Esophagus squamous epithelium (tissue), 4 donors: ENCODE measurements around a stretch of chr10.

DNA sequence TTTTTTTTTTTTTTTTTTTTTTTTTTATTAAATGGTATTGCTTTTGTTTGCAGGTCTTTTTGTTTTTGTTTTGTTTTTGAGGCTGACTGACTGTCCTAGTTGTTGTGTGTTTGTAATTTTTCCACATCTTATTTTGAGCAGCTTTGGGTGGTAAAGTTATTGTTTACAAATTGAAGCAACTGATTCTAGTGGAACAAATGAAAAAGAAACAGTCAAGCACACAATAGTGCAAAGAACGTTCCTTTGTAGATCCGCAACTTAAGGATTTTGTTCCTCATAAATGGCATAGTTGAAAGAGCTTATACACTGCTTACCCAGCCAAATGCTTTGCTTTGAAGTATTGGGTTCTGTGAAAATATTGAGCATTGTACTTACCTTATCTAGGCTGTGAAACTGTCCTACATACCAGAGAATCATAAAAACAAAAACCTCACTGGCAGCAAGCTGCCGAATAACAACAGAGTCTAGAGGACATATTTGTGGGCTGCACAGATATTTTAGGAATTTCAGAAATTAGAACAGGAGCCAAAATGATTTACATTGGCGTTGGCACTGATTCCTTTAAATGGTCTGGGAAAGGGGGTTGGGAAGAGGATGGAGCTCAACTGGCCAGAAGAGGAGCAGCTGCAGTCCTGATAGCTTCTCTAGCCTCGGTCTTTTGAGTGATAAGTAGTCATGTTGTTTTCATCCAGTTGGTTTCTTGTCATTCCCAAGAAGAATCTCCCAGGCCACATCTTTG lies 174.8 kb downstream of the RTKN2 start:
- PRO-cap, result no peak
- RAMPAGE, long total RNA, 4 experiments, result no peak in any of the 4 experiments

DNA sequence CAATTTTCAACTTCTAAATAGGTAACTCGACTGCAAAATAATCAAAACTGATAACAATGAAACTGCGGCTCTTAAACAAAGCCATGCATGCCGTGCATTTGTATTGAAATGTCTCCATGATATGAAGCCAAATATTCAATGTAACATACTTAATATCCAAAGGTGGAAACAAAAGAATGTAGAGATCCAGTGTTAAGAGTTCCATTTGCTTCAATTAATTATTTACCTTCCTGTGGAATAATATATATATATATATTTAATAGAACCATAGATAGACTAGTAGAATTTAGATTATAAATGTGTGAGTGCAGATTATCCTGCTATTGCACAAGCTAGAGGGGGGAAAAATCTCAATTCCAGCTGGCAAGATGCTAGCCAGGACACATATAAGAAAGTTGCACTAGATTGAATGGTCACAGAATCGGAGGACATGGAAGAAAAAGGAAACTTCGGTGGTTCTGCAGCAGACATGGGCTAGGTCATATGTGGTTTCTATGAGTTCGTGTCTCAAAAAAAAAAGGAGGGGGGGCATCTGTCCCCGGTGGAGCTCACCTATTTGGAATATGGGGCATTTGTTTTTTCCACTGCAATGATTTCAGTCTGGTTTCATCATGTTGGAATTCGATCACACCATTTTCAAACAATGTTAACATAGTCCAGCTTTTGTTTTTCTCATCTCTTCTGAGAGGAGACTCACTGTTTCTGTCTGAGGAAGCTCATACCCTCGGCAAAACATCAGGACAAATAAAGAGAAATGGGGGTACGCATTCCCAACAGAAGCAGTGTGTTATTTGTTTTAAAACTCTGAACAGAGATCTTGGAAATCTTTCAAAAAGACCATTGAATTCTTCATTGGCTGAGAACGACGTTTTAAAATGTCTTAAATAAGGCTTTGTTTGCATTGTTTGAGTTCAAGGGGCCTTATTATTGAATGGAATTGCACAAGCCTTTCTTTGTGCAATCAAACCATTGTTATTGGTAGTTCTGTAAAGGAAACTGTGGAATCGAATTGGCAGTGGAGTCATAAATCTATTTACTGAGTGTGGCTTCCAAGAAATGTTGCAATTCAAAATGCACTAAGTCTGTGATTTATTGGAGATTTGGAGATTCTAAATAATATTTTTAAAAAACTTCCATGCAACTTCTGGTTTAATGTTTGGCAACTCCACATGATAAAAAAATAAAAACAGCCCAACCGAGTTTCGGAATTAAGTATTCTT lies 173.4 kb downstream of the RTKN2 start:
- PRO-cap, result no peak
- RAMPAGE, long total RNA, 4 experiments, result start-site peak on the plus strand in 2 of 4 experiments, centred at positions 210 to 439 of the sequence, 39 to 69 reads per replicate

GRCh38 chr10:62236030-62236229 lies 32.7 kb downstream of the RTKN2 start:
- PRO-cap, result no peak
- RAMPAGE, long total RNA, 4 experiments, result no peak in any of the 4 experiments

DNA sequence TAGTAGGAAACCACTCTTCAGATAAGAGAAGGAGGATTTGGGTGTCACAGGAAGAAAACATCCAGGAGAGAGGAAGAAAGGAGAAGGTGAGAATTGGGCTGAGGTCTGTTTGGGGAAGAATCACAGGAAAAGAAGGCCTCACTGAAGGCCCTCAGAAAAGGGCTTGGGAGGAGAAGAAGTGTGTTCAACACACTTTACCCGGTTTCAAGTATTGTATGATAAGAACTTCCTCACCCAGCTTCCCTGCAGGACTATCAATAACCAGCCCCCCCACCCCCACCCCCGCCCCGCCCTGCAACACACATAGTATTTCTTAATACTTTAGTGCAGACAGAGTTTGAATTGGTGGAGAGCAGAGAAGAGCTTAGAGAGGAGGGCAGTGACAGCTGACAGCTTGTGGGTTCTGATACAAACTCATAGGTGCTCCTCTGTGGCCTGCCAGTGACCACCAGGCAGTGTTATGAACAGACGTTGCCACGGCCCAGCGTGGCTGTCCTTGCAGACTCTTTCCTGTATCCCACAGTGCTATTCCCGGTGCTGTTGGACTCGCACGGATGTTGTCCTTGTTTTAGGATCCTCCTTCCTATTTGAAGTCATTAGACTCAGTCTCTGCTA lies 187.0 kb upstream of the ADO start:
- PRO-cap, result unidirectional peak, plus-strand start at position 333 of the sequence
- RAMPAGE, long total RNA, 4 experiments, result no peak in any of the 4 experiments

DNA sequence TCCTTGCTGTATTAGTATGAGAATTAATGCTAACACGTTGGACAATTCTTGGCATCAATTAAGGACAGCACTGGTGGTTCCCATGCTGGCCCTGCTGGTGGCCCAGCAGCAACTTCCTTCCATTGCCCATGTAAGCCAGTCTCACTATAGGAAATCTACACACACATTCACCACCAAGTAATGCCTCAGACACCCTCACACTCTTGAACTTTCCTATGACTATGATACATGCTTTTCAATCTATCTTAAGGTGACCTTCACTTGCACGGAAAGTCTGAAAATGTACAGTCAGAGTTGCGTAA lies 123.4 kb upstream of the ADO start:
- PRO-cap, result no peak
- RAMPAGE, long total RNA, 4 experiments, result no peak in any of the 4 experiments

DNA sequence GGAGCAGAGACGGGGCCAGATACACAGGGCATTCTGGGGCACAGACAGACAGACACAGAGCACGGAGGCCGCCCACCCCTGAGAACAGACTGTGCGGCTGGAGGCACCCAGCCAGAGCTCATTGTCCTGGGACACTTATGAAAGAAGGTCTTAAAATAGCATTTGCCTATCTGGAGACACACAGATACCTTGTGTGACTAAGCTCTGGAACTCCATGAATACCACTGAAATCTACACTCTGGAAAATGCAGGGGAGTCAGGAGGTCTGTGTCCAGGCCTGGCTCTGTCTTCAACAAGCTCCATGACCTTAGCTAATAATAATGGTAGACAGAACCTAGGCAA lies 41.3 kb upstream of the ADO start:
- PRO-cap, result no peak
- RAMPAGE, long total RNA, 4 experiments, result no peak in any of the 4 experiments

- PRO-cap, result no peak
- RAMPAGE, long total RNA, 4 experiments, result no peak in any of the 4 experiments
These were observed 108.3 kb upstream of the EGR2 start for GRCh38 chr10:62924368-62924991.

DNA sequence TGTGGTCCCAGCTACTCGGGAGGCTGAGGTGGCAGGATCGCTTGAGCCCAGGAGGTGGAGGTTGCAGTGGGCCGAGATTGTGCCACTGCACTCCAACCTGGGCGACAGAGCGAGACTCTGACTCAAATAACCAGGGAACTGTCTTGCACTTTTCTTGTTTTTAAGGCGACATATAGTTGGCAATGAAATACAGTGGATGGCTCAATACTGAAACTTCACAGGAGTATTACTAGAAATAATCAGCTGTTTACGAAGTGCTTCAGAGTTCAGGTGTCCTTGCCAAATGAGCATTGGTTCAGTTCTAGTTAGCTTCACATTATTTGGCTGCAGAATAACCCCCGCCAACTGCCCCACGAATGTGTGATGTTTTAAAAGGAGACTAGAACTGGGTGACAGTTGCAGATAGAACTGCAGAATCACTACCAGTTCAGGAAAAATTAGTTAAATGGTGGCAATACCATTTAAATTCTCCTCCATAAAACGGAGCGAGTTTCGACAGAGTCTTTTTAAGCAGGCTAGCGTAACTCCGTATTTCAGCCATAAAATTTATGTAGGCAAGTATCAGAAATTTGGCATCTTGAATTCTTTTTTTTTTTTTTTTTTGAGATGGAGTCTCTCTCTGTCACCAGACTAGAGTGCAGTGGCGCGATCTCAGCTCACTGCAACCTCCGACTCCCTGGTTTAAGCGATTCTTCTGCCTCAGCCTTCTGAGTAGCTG lies 2.1 kb downstream of the NRBF2 start:
- PRO-cap, result no peak
- RAMPAGE, long total RNA, 4 experiments, result no peak in any of the 4 experiments

DNA sequence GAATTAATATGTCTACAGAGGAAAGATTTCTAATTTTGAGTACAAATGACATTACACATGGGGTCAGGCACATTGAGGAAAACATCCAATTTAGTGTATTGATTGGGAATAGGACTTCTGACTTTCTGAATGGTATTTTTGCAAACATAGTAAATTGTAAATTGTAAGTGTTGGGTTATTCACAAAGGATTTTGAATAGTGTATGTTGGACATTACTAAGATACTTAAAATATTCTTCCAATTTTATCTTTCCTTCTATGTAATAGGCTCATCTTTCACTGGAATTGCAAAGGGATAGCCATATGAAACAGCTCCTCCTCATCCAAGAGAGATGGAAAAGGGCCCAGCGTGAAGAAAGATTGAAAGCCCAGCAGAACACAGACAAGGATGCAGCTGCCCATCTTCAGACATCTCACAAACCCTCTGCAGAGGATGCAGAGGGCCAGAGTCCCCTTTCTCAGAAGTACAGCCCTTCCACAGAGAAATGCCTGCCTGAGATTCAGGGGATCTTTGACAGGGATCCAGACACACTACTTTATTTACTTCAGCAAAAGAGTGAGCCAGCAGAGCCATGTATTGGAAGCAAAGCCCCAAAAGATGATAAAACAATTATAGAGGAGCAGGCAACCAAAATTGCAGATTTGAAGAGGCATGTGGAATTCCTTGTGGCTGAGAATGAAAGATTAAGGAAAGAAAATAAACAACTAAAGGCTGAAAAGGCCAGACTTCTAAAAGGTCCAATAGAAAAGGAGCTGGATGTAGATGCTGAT lies 20.3 kb downstream of the NRBF2 start:
- PRO-cap, result no peak
- RAMPAGE, long total RNA, 4 experiments, result no peak in any of the 4 experiments

- PRO-cap, result no peak
- RAMPAGE, long total RNA, 4 experiments, result no peak in any of the 4 experiments
These were observed 56.0 kb downstream of the NRBF2 start for GRCh38 chr10:63188968-63189690.

GRCh38 chr10:63206533-63207171 lies 73.5 kb downstream of the NRBF2 start:
- PRO-cap, result no peak
- RAMPAGE, long total RNA, 4 experiments, result no peak in any of the 4 experiments

GRCh38 chr10:63264949-63265755 lies 132.0 kb downstream of the NRBF2 start:
- PRO-cap, result unidirectional peak, plus-strand start at chr10:63265321
- RAMPAGE, long total RNA, 4 experiments, result no peak in any of the 4 experiments

- PRO-cap, result bidirectional peak, plus-strand start at chr10:63267569, minus-strand start at chr10:63267622
- RAMPAGE, long total RNA, 4 experiments, result no peak in any of the 4 experiments
These were observed 134.3 kb downstream of the NRBF2 start for GRCh38 chr10:63267066-63268204.

- PRO-cap, result bidirectional peak, plus-strand start at chr10:63466368, minus-strand start at chr10:63466305
- RAMPAGE, long total RNA, 4 experiments, result no peak in any of the 4 experiments
These were observed 395 bp upstream of the JMJD1C start for GRCh38 chr10:63466203-63466540.

DNA sequence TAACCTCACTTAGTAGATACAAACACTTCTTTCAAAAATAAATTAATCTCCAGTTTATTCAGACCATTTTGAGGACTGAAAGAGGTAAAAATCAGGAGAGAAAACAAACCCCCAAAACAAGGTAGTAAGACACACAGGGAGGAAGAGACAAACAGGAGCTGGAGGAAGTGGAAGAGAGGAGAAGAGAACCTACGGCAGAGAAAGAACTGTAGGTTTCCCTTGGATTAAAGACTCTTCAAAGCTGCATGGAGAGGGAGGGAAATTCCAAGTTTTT lies 15.8 kb upstream of the JMJD1C start:
- PRO-cap, result no peak
- RAMPAGE, long total RNA, 4 experiments, result no peak in any of the 4 experiments

DNA sequence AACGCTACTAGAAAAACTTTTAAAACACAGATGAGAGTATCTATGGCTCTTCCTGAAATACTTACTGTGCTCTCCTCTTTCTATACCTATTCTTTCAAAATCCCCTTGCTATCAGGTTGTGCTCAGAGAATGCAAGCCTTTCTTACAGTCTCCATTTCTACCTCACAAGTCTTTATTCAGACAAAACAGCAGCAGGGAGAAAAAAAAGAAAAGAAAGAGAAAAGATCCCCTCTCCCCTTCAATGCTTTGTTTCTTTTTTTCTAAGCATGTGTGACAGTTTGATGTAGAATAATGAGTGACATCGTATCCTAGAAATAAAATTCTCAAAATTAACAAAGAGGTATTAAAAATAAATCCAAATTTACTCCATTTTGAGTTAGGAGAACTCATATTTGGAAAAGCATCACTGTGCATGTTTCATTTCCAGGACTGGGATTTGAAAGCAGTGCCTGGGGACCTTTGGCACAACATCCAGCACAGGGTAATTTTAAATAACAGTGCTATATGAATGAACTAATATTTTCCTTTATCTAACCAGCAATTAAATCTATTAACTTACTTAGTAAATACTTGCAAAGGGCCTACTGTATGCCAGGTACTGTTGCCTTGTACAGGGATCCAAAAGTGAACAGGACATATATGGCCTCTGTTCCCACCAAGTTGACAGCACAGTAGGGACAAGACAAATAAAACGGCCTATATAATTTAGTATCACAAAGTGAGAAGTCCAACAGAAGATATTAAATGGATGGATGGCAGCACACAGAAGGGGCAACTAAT lies 19.6 kb upstream of the JMJD1C start:
- PRO-cap, result no peak
- RAMPAGE, long total RNA, 4 experiments, result no peak in any of the 4 experiments

- PRO-cap, result unidirectional peak, minus-strand start at chr10:63522477
- RAMPAGE, long total RNA, 4 experiments, result no peak in any of the 4 experiments
These were observed 1.1 kb downstream of the REEP3 start for GRCh38 chr10:63522417-63522668.

DNA sequence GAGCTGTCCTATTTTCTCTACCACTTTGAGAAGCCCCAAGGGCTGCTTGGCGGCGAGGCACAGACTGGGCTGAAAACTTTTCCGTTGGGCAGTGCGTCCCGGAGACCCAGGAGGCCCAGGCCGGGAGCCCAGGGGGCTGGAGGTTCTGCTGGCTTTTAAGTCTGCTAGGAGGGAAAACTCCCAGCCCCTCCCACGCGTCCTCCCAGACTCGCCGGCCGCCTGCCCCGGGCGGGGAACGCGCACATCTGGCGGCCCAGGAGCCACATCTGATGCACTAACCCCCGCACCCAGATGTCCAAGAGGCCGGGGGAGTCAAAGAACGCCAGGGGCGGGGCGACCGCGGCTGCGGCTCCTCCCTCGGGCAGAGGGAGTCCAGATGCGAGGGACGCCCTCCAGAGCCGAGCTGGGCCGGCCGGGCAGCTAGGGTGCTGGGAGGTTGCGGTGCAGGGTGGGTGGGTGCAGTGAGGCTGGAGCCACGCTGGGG lies 108.8 kb downstream of the REEP3 start:
- PRO-cap, result bidirectional peak, plus-strand start at position 375 of the sequence, minus-strand start at position 293 of the sequence
- RAMPAGE, long total RNA, 4 experiments, result no peak in any of the 4 experiments

DNA sequence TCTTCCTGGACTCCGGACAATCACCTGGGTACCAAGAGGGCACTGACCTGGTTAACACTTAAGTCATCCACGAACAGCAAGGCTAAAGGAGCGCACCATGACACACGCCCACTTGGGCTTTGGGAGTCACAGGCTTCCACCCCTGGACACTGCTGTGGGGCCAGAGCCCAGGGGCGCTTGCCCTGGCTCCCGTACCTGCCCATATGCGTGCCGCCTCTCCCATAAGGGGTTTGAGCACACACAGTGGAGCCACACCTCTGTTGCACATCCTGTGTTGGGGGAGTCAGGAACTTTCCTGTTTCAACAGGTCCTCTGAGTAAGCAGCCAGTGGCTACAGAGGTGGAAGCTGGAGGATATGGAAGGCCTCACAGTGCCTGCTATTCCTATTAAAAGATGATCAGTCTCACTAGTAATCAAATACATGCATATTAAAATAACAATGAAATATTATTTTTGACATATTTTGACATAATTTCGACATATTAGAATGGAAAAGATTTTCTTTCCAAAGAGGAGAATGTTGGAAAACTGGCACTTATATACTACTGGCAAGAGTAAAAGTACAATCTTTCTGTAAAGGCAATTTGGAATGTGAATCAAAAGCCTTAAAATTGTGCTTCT lies 152.1 kb downstream of the REEP3 start:
- PRO-cap, result no peak
- RAMPAGE, long total RNA, 4 experiments, result no peak in any of the 4 experiments

GRCh38 chr10:63700776-63701117 lies 179.5 kb downstream of the REEP3 start:
- PRO-cap, result unidirectional peak, minus-strand start at chr10:63701053
- RAMPAGE, long total RNA, 4 experiments, result no peak in any of the 4 experiments